Smooth muscle cell (in vitro differentiated cells): ENCODE measurements around a stretch of chr7.

- RAMPAGE, long total RNA, result no peak
These were observed 44.8 kb upstream of the GARS1 start for GRCh38 chr7:30549868-30550280.

DNA sequence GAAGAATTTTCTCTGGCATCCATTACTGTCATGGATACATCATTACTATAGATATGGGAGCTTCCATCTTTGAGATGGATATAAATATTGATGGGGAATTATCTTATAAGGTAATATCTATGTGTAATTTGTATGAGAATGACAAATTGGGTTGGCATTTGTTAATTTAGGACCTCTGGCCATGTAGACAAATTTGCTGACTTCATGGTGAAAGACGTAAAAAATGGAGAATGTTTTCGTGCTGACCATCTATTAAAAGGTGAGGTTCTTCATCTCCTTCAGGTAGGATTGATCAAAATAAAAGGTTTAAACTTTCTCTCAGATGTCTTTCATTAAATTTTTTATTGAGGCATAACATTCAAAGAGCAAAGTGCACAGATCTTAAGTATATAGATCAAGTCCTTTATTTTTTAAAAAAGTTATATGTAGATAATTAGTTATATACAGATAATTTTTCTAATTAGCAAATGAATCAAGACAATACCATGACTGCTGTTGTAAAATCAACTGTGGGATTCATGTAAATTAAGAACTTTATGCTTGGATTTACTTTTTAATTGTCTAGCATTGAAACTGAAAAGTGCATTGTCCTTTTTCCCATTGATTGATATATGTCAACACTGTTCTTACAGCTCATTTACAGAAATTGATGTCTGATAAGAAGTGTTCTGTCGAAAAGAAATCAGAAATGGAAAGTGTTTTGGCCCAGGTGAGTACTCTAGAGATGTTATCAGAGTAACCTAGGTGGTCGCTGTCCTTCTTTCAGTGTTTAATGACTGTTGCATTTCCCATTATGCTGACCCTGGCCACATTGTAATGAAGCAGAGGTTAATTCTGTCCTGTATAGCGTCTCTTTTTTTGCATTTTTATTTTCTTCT, 8.4 kb downstream of the GARS1 start:
- RAMPAGE, long total RNA, result no peak

DNA sequence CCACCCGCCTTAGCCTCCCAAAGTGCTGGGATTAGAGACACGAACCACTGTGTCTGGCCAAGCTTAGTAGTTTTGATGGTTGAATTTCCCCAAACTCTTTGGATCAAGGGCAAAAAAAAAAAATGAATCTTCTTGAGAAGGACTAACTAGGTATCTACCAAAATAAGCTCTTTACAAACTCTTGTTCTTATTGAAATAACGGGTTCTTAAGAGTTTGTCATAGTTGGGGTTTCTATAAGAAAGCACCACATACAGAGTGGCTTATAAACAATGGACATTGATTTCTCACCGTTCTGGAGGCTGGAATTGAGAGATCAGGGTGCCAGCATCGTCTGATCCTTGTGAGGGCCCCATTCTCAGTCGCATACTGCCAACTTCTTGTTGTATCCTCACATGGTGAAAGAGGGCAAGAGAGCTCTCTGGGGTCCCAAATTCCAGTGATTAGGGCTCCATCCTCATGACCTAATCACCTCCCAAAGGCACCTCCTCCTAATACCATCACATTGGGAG, 25.4 kb downstream of the GARS1 start:
- RAMPAGE, long total RNA, result no peak

DNA sequence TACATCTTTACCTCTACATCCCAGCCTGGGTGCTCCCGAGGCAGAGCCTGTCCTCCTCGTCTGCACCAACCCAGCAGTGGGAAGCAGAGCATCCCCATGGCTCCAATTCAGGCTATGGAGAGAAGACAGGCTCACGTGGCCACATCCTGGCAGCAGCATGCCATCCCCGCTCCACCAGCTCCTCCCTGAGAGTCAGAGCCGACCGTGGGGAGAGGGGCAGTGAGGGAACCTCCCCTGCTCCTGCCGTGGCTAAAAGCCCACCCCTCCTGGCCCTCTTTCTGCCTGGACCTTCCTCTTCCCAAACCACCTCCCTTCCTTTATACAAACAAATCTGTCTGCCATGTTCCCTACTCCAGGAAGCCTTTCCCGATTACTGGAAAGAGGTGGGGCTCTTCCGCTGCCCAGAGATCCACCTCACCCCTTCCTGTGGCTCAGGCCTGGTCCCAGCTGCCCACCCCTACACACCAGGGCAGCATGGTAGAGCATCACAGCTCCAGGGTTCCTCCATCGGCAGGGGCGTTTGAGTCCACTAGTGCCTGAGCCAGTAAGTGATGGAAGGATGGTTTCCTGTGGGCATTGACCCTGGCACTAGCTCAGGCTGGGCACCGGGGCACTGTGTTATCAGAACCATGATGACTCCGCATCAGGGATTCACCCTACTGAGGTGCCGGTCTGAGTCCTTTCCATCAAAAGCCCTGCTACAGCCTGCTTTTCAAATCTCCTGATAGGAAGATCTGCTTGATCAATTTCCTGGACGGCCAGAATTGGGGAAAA, 10.7 kb upstream of the AQP1 start:
- RAMPAGE, long total RNA, result no peak

DNA sequence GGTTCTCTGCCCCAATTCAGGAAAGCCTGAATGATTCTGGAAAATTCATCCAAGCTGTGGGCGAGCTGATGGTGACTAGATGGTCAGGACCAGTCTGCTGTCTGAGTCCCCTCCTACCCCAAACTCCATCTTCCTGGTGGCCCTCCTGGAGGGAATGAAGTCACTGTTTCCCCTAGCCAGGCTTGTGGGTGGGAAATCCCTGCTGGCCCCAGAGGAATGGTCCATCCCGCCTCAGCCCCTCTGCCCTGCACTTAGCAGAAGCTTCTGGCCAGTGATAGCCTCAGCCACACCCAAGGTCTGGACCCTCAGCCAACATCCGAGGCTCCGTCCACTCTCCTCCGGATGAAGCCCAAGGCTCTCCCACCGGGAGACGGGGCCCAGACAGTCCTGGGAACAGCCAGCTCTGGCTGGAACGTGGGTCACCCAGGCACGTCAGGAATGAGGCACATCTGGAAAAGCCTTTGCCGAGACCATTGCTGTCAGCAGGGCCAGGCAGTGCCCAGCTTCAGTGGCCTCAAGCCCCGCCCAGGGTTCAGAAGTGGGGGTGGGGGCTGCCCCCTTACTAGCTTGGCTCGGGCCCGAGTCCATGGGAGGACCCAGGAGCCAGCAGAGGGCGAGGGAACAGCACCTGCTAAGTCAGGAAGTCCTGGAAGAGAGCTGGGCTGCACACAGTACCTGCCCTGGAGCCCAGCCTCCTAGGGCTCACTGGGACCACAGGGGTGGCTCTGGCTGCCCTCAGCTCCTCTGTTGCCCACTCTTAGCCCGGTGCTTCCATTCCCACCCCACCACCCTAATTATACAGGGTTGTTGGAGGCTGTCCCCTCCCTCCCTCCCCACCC, 3.8 kb upstream of the AQP1 start:
- RAMPAGE, long total RNA, result no peak

- RAMPAGE, long total RNA, result no peak
These were observed 1.8 kb downstream of the AQP1 start for GRCh38 chr7:30913089-30914184.

DNA sequence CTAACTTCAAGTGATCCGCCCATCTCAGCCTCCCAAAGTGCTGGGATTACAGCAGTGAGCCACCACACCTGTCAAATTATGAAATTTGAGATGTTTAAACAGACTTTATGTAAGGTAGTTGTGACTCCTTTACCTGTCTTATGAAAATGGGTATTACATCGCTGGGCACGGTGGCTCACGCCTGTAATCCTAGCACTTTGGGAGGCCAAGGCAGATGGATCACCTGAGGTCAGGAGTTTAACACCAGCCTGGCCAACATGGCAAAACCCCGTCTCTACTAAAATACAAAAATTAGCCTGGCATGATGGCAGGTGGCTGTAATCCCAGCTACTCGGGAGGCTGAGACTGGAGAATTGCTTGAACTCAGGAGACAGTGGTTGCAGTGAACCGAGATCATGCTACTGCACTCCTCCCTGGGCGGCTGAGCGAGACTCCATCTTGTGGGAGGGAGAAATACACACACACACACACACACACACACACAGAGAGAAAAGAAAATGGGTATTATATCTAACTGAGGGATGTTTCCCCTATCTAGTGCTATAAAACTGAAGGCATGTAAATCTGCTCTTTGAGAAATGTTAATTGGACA, 28.9 kb downstream of the AVL9 start:
- RAMPAGE, long total RNA, result no peak

GRCh38 chr7:32728374-32729342, 162.9 kb downstream of the KBTBD2 start:
- RAMPAGE, long total RNA, result no peak

GRCh38 chr7:32891808-32891975, 132 bp upstream of the KBTBD2 start:
- RAMPAGE, long total RNA, result no peak

GRCh38 chr7:32892462-32892955, 949 bp upstream of the KBTBD2 start:
- RAMPAGE, long total RNA, result no peak

DNA sequence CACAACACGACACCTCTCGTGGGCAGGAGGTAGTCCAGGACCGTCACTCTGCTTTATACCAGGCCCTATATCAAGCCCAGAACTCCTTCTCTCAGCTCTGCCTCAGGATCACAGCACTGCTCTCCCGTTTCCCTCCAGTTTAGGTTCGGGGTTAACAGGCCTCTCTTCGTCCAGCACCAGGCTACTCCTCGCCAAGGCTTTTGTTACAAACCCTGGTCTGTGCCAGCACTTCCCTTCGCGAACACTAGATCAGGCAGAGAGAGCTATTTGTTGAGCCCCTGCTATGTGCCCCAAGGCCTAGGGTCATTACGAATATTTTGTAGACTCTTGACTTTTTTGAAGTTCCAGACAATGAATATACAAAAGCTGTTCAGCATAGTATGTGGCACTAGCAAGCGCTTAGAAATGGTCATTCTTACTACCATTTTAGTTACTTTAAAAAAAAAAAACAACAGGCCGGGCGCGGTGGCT, 1.5 kb downstream of the FKBP9 start:
- RAMPAGE, long total RNA, result no peak

DNA sequence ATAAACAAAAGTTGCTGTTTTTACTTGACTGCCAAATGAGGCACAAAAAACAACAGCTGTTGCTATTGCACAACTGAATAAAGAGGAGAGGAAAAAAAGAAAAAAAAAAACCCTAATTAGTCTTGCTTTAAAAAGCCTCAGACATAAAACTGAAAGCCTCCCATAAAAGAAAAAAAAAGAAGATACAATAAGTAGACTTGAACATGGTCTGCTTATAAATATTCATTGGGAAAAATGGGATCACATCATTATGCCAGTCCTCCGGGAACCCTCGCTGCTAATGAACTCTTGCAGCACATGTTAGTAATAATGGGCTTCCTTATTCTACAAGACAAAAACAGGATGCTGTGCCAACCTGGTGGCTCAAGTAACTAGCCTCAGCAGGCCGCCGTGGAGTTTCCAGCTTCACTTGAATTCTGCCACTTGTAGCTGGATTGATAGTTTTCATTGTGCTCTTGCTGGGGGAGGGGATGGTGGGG, 153.6 kb downstream of the BMPER start:
- RAMPAGE, long total RNA, result no peak

- RAMPAGE, long total RNA, result no peak
These were observed 191.8 kb downstream of the BMPER start for GRCh38 chr7:34097223-34097526.

GRCh38 chr7:34152755-34153306, 247.5 kb downstream of the BMPER start:
- RAMPAGE, long total RNA, result no peak

DNA sequence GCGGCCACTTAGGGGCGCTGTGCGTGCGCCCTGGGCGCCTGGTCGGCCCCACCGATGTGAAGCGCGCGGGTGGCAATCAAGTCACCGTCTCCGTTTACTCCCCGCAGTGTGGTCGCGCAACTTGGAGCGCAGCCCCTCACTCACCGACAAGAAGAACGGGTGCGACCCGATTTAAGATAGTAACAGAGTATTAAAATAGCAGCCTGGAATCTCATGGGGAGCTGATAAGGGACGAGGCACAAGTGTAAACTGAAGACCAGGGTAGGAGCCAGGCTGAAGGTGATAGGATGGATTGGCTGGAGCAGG, 696 bp upstream of the DPY19L1 start:
- RAMPAGE, long total RNA, result no peak

DNA sequence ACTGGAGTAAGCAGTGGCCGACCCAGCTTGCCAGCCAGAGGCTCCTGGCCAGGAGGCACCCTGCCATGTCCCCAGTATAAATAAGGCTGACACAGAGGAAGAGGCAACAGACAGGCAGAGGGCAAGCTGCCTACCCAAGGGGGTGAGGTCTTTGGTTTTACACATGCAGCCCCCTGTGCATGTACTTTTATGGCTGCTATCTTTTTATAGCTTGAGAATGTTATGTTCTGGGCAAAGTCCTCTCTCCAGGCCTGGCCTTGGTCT, 102.7 kb upstream of the TBX20 start:
- RAMPAGE, long total RNA, result no peak

DNA sequence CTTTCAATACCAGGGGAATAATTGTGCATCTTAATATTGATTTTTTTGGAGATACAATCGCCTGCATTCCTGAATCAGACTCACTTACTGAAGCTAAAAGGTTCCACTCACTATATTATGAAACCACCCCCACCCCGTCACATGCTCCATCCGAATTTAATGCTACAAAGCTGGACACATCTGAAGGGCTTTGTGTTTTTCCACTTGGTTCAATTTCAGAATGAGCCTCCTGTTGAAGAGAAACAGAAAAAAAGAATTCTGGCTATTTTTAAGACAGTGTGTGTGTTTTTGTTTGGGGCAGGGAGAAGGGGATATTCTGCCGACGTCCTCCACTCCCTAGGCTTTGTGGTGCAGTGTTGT, 165.5 kb upstream of the TBX20 start:
- RAMPAGE, long total RNA, result no peak

DNA sequence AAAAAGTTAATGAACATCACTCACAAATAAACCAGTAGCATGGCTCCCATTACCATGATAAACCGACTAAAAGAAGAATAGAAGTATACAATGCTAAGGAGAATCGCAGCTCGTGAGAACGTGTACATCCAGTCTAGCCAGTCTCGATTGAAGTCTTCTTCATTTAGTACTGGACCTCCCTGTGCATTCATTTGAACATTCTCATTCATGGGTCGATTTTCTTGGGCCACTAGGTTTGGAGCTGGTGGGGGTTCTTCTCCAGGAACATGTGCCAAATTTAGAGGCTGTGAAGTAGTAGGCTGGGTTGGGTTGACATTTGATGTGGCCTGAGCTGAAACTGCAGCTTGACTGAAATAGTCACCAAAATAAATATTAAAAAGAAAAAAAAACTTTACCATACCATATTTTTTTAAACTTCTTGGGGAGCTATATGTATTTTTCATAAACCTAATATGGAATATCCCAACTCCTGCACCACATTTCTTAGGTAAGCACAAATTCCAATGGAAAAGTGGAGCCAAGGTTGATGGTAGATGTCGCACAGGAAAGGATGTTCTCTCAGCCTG, 59.7 kb downstream of the HERPUD2 start:
- RAMPAGE, long total RNA, result no peak

- RAMPAGE, long total RNA, result no peak
These were observed 14.3 kb downstream of the HERPUD2 start for GRCh38 chr7:35680542-35681027.

DNA sequence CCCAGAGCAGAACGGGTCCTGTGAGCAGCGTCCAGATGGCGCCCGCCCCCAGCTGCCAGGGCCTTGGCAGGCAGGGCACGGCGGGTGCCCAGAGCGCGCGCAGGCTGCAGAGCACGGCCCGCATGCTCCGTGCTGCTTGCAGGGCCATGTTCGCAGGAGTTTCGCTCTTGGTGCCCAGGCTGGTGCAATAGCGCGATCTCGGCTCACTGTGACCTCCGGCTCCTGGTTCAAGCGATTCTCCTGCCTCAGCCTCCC, 32.4 kb upstream of the SEPTIN7 start:
- RAMPAGE, long total RNA, result no peak